Umbilical cord (tissue), 2 donors: ENCODE data around the genes PBLD and DNA2.

GRCh38 chr10:63201344-63201704 lies 68.2 kb downstream of the NRBF2 start:
- RAMPAGE, long total RNA: no peak

GRCh38 chr10:63223945-63224710 lies 91.0 kb downstream of the NRBF2 start:
- RAMPAGE, long total RNA: no peak

GRCh38 chr10:63243923-63244615 lies 110.9 kb downstream of the NRBF2 start:
- RAMPAGE, long total RNA: no peak

GRCh38 chr10:63264295-63264936 lies 131.3 kb downstream of the NRBF2 start:
- RAMPAGE, long total RNA: no peak

- RAMPAGE, long total RNA: no peak
These were observed 395 bp upstream of the JMJD1C start for GRCh38 chr10:63466203-63466540.

DNA sequence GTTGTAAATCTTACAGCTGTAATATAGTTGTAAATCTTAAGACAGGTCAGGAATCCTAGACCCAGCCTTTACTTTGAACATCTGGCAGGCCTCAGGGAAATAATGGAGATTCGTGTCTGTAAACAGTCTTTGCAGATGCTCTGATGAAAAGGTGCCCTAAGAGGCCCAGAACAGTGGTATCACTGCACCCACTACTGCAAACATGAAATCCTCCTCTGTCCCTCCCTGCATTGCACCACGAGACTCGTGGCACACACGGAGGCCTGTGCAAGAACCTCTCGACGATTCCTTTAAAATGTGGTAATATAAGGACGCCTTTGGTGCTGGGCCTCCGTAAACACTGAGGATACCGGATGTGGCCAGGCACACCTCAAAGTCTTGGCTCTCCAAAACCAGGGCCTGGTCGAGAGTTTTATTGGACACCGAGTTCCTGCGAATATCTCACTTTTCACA lies 573 bp upstream of the REEP3 start:
- RAMPAGE, long total RNA: no peak

- RAMPAGE, long total RNA: no peak
These were observed 33.6 kb downstream of the REEP3 start for GRCh38 chr10:63554742-63555246.

GRCh38 chr10:63601700-63602279 lies 80.6 kb downstream of the REEP3 start:
- RAMPAGE, long total RNA: no peak

DNA sequence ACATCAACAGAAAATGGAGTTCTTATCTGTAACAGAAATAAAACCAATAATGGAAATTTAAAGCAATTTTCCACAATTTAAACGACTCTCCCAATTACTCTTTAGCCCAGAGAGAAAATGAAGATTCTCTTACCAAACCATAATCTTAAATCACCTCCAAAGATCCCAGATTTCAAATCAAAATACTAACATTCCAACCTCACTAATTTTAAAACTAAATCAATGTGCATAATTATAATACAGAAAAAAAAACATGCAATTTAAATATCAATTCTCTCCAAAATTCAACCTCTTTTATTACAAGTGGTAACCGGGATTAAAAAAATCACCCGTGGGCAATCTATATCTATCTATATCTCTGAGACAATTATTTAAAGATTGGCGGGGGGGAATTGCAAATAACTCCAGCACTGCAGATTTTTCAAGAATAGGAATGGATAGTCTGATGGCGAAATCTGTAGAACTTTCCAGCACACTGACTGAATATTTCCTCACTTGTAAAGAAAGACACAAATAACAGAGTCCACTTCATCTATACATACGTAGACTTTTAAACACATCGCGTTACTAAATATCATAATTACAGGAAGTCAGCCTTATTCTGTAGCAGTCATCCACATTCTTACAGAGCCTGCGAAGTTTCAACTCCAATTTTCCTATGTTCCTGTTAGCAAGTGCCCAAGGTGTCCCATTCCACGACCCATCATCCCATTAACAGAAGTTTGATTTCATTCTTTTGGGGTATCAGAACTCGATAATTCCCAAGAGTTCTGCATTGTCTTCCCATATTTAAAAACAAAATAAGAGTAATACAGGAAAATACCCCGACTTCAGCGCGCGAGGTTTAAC lies 1.2 kb downstream of the HERC4 start:
- RAMPAGE, long total RNA: no peak

- RAMPAGE, long total RNA: no peak
These were observed 3.5 kb upstream of the MYPN start for GRCh38 chr10:68105719-68106212.

DNA sequence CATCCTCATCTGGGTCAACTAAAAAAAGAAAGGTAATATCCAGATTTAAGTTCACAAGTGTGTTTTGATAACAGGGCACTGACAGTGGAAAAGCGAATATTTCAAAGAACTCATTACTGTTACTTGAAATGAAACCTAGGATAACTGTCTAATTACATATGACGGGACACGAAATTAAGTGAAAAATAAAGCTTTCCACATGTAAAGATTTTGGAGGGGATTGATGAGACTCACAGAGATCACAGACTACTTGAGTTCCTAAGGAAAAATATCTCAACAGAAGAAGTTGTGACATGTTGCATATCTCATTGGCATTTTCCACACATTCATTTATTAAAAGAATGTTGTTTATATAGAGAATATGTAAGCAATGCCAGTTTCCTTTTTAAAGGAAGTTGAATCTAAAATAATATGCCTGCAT lies 414 bp downstream of the MYPN start:
- RAMPAGE, long total RNA: no peak

DNA sequence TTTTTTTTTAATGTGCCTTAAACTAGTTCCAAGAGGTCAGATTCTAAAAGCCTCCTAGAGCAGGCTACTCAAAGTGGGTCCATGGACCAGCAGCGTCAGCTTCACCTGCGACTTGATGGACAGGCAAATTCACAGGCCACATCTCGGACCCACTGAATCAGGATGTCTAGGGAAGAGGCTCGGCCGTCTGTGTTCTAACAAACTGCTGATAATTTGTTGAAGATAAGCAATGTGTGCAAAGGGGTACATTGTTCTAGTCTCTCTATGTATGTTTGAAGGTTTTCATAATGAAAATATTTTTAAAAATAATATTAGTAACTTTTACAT lies 19.7 kb downstream of the MYPN start:
- RAMPAGE, long total RNA: no peak

GRCh38 chr10:68332216-68332320 lies 204 bp downstream of the HNRNPH3 start:
- RAMPAGE, long total RNA: no peak

DNA sequence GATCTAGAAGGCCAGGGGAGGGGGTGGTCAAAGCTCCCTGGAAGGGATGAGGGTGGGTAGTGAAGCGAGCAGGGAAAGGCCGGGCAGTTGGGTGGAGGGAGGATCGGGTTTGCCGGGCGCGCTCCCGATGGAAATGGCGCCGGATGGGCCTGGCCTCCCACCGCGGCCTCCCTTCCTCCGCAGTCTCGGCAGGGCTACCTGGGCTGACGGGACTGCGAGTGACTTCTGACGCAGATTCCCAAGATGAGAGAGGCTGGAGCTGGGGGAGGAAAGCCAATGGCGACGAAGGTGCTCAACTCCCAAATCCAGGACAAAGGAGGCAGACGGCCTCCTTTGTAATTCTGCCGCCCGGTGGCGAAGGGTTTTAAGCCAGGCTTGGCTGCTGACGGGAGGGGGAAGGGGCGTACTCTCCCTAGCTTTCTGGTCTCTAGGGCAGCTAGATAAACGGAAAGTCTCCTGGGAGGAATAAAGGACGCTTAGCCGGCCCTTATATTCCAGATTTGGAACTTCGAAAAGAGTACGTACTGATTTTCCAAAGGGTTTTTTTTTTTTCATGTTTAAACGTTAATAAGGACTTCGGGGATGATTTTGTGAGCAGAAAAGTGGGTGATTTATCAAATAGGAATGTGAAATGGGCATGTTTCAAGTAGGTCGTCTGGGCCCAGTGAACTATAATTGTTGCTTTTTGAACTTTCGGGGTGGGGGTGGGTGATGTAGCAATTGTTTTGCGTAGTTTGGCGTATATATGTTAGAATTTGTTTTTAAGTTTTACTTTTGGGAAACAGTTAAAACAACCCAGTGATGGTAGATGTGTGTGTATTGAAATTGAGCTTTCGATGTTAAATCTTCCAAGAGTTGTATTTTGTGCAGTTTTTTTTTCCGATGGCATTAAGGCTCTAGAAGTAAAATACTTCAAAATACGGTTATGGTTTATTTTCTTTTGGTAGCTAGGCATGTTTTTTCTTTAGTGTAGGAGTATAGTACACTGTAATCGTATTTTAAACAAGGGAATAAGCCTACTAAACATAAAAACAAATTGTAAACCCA lies at the start of gene PBLD:
TSS of gene PBLD (minus strand) at position 343 of the 1,047 bp plus-strand sequence.
- RAMPAGE, long total RNA: start-site peak on the minus strand centred at position 354 of the sequence, 95 bp wide, 64 and 19 reads in 2 replicates

- RAMPAGE, long total RNA: no peak
These were observed 13.1 kb downstream of the RUFY2 start for GRCh38 chr10:68393829-68394558.

GRCh38 chr10:68471184-68472364 lies at the start of gene DNA2:
Gene DNA2 (minus strand): TSS chr10:68471973.
- RAMPAGE, long total RNA: no peak

DNA sequence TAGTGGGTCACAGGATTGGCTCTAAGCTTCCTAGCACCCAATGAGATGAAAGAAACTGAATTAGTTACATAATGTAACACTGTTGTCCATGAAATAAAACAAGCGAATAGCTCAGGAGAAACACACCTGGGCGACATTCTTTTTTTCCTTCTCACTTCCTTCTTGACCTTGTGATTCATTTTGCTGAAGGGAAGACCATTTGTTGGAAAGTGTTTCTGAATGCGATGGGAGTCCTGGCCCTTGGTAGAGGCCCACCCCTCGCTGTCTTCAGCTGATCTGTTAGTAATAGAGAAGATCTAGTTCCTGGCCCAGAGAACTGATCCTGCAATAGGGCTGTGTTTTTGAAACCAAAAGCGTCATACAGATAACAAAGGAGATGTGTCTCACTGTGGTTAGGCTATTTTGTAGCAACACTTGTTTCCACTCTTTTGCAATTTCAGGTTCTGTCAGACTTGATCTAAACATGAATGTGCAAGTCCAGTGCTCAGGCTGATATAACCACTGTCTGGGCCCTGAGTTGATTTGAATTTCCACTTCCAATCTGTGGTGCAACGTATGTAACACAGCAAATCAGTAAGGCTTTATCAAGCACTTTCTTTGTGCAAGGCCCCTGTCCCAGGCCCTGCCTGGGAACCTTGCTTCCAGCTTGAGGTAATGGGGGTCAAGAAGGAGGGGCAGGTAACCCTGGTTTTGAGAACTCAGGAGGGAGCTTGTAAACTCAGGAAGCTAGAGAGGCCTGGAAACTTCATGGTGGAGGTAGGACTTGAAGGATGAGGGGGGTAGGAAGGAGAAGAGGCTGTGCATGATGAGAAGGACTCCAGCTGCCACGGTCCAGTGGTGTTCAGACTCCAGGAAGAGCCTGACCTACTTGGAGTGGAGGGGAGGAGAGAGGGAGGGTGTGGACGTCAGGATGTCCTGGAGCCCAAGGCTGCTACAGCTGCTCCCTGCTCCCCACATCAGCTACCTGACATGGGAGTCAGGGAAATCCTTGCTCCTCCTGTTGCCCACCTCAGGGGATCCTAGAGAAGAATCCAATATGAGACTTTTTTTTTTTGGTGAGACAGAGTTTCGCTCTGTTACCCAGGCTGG lies 42.3 kb upstream of the SRGN start:
- RAMPAGE, long total RNA: no peak

GRCh38 chr10:69124835-69125365 lies 922 bp downstream of the VPS26A start:
- RAMPAGE, long total RNA: no peak

GRCh38 chr10:69374168-69375002 lies 42.3 kb downstream of the TACR2 start:
- RAMPAGE, long total RNA: no peak

DNA sequence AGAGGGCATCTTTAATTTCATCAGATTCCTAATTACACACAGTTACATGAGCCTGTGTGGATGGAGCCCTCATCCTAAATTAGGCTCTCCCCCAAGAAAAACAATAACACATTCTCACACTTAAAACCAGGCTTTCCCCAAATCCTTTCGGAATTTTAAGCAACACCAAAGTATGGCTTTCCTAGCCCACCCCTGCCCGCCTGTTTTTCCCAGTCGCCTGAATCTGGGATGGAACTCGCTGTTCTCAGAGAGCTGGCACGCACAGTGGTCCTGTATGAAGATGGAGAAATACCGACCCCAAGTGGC lies 3.6 kb downstream of the TACR2 start:
- RAMPAGE, long total RNA: no peak